Measurements from ENCODE around the genes KANSL1 and CDC27.

DNA sequence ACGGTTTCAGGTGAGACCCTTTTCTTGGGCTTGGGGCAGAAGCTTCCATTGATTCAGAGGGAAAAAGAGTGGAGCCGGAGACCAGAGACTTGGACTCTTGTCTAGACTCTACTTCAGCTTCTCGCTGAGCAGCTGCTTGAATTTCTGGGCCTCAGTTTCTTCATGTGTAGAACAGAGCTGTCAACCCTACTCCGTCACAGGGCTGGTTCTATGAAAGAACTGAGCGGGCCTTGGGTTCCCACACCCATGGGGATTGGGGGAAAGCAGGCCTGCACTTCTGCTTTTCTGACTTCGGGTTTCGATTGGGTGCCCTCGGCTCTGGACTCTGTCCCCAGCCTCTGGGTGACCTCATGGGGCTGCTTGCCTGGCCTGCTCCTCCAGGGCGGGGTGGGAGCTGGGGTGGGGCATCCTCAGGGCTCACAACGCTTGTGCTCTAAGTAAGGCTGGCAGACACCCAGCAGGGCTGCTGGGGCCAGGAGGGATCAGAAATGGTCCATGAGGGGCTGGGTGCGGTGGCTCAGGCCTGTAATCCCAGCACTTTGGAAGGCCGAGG is 19.3 kb downstream of the ARHGAP27 start:
- PRO-cap, result no peak
- RAMPAGE, long total RNA, 4 experiments, result no peak in any of the 4 experiments

DNA sequence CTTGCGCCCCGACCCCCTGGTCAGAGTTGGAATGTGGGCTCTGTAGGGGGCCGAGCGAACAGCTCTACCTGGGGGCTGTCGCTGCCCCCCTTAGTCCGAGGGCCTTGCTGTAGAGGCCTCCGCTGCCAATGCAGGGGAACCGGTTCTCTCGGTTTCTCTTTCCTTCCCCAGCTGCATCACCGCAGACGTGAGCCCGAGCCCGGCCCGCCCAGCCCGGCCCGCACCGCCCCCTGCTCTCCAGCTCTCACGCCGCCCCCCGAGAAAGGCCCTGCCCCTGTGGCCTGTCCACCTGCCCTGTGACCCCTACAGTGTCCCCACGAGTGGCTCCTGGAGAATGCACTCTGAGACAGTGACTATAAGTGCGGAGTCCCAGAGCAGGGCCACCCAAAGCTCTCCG is 1.9 kb downstream of the ARHGAP27 start:
- PRO-cap, result no peak
- RAMPAGE, long total RNA, 4 experiments, result no peak in any of the 4 experiments

DNA sequence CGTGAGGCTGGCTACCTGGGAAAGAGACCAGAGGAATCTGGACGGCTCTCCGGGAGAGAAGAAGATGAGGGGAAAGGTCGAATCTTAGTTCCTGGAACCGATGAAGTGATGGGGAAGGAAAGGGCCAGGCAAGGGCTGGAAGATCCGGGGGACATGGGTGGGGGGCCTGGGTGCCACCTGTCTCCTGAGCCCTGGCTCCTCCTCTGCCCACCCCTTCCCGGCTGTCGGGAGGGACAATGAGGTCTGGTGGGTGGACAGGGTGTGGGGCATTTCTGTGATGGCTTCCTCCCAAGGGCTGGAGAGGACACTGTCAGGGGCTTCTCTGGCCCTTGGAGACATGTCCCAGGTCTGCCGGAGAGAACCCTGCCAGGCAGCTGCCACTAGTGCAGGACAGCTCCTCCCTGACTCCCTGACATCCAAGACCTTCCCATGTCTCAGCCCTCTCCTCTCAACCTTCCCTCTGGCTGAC is 9.2 kb upstream of the ARHGAP27 start:
- PRO-cap, result no peak
- RAMPAGE, long total RNA, 4 experiments, result no peak in any of the 4 experiments

DNA sequence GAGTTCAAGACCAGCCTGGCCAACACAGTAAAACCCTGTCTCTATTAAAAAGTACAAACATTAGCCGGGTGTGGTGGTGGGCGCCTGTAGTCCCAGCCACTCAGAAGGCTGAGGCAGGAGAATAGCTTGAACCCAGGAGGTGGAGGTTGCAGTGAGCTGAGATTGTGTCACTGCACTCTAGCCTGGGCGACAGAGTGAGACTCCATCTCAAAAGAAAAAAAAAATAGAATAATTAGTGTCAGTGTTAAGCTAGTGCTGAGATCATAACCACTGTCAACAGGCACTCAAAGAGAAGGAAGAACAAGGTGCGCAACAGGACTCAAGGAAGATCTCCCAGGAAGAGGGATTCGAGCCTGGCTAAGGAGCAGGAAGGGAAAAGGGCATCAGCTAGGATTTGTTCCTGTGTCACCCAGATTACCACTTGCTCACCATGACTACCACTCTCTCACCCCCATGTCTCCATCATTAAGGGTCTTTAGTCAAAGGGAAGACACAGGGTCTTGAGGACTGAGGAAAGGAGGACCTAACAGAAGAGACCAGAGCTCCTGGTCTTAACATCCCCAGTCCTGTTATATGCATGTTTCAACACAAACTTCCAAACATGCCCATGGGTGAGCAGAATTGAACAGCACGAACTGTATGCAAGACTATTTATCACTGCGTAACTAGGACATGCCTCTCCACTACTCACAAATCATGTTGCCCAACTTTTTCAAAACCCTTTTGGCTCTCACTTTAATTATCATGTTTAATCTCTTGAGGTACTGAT is 88.3 kb upstream of the PLEKHM1 start:
- PRO-cap, result no peak
- RAMPAGE, long total RNA, 4 experiments, result no peak in any of the 4 experiments

DNA sequence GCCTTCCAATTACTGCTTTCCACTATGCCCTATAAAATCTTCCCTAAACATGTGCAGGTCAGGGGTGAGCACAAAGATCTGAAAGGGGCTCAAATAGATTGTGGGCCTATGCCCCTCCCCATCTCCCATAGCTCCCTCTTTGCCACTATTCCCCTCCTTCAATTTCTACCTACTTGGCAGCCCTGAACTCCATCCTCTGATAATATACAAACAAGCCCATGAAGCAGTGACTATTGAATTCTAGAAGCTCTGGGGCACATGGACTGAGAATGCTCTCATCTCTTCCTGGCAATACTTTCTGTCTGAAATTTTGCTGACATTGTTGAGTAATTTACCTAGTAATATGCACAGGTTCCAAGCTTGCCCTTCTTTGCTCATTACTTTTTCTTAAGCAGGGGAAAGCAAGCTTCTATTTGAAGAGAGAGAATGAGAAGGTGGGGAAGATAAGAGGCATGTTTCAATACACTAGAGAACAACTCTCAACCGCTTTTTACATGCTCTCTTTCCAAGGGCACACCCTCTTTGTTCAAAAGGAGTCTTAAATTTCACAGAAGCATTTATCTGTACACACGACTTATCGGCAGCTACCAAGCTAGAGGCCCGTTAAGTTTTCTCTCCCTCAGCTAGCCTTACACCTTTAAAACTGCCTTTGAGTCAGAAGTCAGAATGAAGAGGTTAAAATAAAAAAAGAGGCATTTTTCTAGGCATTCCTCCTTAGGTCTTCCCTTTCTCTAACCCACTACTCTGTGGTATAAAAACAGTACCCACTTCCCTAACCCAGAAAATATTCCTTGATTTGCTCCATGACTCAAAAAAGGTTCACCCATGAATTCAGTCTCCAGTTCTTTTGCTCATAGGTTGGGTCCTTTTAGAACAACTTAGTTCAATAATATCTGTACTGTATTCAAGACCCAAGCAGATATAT is 79.6 kb downstream of the STH start:
- PRO-cap, result no peak
- RAMPAGE, long total RNA, 4 experiments, result no peak in any of the 4 experiments

DNA sequence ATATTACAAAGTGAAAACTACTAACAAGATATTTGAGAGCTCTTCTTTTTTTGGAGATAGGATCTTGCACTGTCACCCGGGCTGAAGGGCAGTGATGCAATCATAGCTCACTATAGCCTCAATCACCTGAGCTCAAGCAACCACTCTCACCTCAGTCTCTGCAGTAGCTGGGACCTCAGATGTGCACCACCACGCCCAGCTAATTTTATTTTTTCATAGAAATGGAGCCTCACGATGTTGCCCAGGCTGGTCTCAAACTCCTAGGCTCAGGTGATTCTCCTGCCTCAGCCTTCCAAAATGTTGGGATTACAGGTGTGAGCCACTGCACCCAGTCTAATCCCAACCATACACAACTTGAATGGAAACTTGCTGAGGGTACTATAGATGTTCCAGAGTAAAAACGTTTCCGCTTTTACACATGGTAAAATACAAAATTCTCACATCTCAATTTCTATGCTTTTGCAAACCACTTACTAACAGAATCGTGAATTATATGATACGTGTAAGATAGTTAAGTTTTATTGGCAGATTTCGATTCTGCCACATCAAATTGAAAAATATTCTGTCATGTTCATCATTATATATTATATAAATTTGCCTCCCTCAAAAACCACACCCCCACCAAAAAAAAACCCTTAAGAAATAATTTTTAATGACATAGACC is 84.2 kb downstream of the KANSL1 start:
- PRO-cap, result no peak
- RAMPAGE, long total RNA, 4 experiments, result no peak in any of the 4 experiments

DNA sequence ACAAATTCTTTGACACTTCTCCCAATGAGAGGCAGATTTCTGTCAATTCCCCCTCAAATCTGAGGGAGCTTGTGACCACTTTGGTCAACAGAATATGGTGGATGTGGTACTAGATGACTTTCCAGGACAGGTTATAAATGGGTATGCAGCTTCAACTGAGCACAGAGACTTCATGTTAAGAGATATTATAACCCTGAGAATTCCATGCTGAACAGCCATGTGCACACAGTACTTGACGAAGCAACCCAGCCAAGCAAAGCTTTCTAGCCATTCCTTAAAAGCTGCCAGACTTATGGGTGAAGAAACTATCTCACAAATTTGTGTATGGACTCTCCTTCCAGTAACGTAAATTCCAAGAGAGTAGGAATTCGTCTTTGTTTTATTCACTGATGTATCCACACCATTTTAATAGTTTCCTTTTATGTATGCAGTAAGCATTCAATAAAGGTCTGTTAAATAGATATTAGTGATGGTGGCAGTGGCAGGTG is 76.1 kb downstream of the KANSL1 start:
- PRO-cap, result no peak
- RAMPAGE, long total RNA, 4 experiments, result no peak in any of the 4 experiments

- PRO-cap, result no peak
- RAMPAGE, long total RNA, 4 experiments, result no peak in any of the 4 experiments
Measured at GRCh38 chr17:46192203-46193285, 685 bp downstream of the KANSL1 start.

DNA sequence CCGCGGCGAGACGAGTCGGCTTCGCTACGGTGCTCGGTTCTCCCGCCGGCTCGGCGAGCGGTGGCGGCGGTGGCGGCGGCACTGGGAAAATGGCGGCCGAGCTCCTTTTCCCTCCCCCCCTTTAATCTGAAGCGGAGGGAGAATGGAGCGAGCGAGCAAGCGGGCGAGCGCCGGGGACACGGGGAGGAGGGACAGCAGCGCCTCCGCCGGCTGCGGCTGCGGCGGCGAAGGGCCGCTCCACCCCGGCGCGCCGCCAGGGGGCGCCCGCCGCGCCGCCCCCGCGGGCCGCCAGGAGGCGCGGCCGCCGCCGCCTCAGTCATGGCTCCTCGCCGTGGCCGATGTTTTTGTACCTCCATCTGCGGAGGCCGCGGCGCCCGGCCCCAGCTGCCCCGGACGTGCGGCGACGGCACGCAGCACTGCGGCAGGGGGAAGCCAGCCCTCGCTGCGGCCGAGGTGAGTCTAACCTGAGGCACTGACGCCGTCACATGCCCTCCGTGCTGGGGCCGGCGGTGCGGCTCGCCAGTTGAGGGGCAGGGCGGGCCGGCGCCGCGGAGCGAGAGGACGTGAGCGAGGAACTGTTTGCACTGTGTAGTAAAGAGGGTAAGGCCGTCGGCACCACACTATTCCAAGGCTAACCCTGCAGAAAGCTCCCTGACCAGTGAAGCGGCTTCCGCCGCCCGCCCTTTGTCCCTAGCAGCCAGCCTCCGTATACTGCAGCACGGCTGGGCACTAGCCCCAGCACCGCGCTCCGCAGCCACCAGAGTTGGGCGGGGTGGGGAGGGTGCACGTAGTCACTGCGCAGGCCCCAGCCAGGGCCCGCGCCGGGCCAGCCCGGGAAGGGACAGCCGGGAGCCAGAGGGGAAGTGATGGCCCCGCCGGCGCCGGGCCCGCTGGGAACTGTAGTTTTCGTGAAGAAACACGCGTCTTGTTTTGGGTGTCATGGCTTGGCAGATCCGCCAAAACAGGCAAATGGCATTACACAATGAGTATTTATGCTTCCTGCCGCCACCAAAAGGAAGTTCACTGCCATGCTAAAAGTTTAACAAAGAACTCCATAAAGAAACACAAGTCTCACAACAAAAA is at the start of gene KANSL1:
KANSL1 (minus strand) TSS at position 144 of the 1,083 bp plus-strand sequence.
- PRO-cap, result no peak
- RAMPAGE, long total RNA, 4 experiments, result start-site peak on the plus strand in 1 of 4 experiments, centred at position 298 of the sequence, 36 reads per replicate

- PRO-cap, result no peak
- RAMPAGE, long total RNA, 4 experiments, result no peak in any of the 4 experiments
Measured at GRCh38 chr17:46227745-46228080, 34.5 kb upstream of the KANSL1 start.

DNA sequence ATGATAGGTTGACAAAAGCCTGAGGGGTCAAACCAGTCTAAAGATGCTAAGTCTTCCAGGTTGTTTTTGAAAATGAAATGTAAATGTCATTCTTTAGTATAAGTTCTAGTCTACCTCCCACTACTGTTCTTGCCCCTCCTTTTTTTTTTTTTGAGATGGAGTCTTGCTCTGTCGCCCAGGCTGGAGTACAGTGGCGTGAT is 102.5 kb downstream of the WNT3 start:
- PRO-cap, result no peak
- RAMPAGE, long total RNA, 4 experiments, result no peak in any of the 4 experiments

DNA sequence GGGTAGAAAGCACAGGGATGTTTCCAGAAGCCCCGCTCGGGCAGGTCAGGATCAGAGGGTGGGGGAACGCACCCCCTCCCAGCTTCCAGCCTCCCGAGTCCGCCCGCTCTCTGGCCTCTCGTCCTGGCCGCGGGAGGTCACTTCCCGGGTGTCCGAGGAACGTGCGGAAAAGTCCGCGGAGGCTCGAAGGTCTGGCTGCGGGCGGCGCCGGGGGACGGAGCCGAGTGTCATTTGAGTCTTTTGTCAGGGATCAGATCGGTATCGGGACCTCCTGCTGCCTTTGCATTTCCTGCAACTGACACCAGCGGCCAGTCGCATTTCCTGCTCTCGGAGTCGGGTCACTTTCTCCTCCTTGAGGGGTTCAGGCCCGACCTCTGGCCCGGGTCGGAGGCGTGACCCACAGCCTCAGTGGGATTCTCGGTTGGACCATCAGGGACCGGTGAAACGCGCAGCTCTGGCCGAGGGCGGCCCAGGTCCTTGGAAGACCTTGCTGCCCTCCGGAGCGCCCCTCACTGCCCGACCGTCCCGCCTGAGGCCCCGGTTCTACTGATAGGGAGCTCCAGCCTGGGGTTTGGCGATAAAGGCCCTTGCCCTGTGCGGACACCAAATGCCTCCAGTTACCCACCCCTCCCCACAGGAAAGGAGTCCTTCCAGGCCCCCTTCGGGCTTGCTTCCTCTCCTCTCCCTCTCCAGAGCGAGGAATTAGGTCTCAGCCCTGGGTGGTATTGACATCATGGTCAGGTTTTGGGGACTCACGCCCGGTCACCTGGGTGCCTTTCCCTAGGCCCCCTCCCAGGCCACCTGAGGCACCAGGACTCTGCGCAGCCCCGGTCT is 845 bp upstream of the WNT3 start:
- PRO-cap, result no peak
- RAMPAGE, long total RNA, 4 experiments, result no peak in any of the 4 experiments

DNA sequence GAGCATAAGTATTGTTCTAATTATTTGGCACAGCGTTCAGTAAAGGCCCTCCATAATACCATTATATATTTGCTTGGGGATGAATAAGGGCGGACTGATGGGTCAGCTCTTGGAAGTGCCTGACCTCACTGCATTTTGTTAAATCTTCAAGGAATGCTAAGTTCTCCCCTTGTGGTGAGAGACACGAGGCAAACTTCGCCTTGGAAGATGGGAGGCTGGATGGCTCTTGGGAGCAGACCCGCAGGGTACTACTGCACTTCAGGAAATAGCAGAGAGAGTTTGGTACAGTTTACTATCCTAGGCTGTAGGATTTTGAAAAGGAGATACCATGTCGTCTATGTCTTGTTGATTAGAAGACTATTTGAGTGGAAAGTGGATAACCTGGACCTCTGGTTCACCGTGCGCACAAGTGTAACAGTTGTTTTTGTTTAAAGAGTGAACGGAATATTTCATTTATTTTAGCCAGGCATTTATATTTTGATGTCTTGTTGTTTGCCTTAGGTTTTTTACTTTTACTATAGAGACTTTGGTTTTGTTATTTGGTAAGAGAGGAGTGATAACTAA is 87.1 kb upstream of the RPRML start:
- PRO-cap, result no peak
- RAMPAGE, long total RNA, 4 experiments, result no peak in any of the 4 experiments

DNA sequence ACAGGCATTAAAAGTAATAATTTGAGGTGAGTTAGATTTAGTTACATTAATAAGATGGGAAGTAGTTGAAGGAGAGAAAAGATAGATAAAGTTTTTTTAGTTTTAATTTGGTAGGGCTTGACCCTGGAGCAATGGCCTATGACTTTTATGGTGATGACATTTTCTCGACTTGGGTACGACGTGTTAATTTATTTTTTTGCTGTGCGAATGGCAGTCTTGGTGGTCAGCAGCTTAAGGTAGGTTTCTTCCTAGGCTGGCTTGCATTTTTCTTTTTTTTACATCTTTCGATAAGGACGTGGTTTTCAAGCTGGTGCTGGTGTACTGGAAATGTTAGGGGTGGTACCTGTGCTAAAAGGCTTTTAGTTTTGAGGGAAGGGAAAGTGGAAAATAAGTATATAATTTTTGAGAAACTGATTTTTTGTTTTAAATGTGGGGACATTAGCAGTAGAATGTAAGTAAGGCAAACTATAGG is 87.7 kb upstream of the RPRML start:
- PRO-cap, result no peak
- RAMPAGE, long total RNA, 4 experiments, result no peak in any of the 4 experiments

DNA sequence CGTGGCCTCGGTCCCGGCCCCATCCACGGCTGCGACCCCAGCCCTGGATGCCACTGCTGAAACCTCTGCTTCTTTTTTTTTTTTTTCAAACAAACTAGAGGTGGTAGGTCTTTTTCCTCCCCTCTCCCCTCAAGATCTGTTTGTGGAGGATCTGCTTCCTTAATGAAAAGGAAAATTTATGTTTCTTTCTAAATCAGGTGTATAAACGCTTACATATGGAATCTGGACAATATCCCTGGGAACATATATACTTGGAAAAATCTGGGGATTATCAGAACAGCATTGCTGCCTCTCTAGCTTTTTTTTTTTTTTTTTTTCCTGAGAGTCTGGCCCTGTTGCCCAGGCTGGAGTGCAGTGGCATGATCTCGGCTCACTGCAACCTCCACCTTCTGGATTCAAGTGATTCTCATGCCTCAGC is 29.2 kb downstream of the CDC27 start:
- PRO-cap, result no peak
- RAMPAGE, long total RNA, 4 experiments, result no peak in any of the 4 experiments

DNA sequence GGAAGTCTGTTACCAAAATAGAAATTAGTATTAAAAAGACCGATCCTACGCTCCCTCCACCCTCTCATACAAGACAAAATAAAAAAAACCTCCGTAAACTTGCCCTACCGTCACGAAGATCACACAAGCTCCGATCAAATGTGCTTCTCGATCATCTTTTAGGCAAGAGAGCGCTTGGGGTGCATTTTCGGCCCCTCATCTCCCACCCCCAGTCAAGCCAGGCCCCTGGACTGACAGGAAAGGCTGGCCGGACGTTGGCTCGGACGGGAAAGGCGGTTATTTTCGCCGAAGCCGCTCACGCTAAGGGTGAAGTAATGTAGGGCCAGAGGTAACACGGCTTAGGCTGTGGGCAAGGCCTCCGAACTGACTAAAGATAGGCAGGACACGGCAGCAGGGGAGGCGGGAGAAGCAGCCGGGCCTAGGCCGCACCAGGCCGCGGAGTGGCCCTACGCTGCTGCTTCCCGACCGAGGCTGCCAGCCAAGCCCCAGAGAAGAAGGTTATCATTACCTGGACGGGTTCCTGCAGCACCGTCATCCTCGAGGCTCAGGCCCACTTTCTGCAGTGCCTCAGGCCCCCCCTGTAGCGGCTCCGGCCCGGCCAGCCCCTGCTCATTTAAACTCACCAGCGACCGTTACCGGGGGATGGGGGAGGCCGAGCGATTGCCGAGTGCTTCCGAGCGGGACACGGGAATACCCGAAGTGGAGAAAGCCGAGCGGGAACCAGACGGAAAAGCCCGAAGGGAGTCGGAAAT is at the start of gene CDC27:
CDC27 (minus strand) TSS at position 658 of the 752 bp plus-strand sequence.
- PRO-cap, result bidirectional peak, plus-strand start at position 370 of the sequence, minus-strand start at position 73 of the sequence; unidirectional peak, minus-strand start at position 473 of the sequence
- RAMPAGE, long total RNA, 4 experiments, result start-site peak on the plus strand in 3 of 4 experiments, centred at positions 351 to 380 of the sequence, 9 to 29 reads per replicate; start-site peak on the minus strand in 2 of 4 experiments, centred at positions 207 to 645 of the sequence, 27 to 315 reads per replicate

DNA sequence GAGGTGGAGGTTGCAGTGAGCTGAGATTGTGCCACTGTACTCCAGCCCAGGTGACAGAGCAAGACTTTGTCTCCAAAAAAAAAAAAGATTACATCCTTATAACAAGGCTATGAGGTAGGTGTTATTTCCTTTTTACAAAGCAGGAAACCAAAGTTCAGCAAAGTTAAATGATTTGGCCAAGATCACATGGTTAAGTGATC is 8.1 kb downstream of the MYL4 start:
- PRO-cap, result no peak
- RAMPAGE, long total RNA, 4 experiments, result no peak in any of the 4 experiments

GRCh38 chr17:47230391-47231450 is 21.6 kb downstream of the MYL4 start:
- PRO-cap, result no peak
- RAMPAGE, long total RNA, 4 experiments, result no peak in any of the 4 experiments

DNA sequence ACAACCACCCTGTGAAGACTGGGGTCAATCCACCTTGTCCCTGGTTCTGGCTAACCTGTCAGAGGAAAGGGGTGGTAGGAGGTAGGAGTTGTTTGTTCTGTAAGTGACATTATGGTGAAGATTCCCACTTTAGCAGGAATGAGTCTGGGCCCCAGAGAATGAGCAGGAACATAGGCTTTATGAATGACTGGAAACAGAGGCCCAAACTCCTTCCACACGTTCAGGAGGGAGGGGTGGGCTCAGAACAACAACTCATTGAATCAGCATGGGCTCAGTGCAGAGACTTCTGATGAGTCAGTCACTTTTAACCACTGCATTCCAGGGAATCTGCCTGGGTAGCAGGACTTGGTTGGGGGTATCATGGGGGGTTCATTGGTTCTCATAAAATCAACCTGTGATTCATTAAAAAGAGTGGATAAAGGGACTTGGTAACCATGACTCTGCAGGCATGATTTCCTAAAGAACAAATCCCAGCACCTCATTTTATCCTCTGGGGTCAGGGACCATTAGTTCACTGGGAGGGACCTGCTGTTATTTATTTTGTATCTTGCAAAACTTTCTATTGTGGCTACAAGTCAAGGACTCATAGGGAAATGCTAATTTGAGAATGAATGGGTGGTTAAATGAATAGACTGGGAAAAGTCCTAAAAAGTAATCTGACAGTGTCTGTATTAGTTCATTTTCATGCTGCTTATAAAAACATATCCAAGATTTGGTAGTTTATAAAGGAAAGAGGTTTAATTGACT is 13.7 kb downstream of the ITGB3 start:
- PRO-cap, result no peak
- RAMPAGE, long total RNA, 4 experiments, result no peak in any of the 4 experiments

GRCh38 chr17:47312206-47312763 is 11.5 kb upstream of the EFCAB13 start:
- PRO-cap, result no peak
- RAMPAGE, long total RNA, 4 experiments, result no peak in any of the 4 experiments